ENCODE results near the genes MYL5 and SLC49A3.

GRCh38 chr4:674437-674793, at the start of gene MYL5:
Gene MYL5, plus strand, starts transcription at chr4:674542.
- PRO-cap, result bidirectional peak, plus-strand start at chr4:674569, minus-strand start at chr4:674276

DNA sequence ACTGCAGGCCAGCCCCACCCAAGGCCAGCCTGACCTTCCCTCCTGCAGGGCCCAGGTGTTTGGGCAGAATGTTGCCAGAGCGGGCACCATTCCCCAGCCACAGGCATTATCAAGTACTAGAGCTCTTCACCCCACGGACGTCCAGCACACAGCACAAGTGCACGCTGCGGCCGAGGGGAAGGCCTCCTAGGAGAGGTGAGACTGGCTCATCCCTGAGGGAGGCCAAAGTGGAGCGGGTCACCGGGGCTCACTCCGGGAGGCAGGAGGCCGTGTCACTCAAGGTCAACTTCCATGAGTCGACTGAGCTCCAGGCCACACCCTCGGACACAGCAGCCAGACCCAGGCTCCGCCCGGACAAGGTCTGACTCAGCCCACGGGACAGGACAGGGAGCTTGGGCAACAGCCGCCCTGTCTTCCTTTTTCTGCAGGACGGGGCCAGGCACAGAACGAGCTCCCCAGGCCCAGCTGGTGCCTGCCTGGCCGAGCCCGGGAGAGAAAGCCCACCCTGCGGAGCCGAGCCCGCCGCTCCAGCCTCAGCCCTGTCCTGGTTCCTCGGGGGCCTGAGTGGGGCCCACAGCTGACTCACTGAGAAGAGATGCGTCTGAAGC, 1.8 kb downstream of the SLC49A3 start:
- PRO-cap, result unidirectional peak, plus-strand start at position 418 of the sequence

GRCh38 chr4:688846-689756, at the start of gene SLC49A3:
Gene SLC49A3, minus strand, starts transcription at chr4:689151.
- PRO-cap, result bidirectional peak, plus-strand start at chr4:689437, minus-strand start at chr4:689177

- PRO-cap, result no peak
Measured at GRCh38 chr4:726576-727399, 21.2 kb downstream of the PCGF3 start.

GRCh38 chr4:730351-730768, 24.7 kb downstream of the PCGF3 start:
- PRO-cap, result no peak

DNA sequence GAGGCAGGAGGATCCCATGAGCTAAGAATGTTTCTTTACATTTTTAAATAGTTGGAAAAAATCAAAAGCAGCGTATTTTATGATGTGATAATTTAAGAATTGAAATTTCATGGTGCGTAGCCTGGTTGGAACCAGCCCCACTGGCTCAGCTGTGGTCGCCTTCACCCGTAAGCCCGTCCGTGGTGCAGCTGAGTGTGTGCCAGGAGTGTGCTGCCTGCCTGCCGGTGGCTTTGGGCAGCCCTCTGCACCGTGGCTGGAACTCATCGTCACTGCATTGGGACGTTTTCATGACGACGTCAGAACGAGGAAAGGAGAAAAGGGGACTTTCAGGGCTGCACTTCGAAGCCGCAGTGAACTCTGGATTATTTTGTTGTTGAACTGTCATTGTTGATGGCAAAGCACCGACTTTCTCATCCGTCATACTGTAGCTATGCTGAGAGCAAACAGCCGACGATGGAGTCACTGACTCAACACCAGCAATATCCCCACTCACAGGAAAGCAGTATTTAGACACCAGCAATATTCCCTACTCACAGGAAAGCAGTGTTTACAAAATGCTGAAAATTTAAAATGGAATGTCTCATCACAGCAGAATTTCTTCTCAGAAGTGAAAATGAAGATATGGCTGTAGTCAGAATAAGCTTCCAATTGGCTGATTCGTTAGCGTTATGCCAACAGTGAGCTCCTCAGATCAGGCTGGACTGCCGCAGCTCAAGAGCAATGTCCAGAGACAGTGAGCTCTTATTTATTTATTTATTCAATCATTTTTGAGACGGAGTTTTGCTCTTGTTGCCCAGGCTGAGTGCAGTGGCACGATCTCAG, 35.2 kb downstream of the PCGF3 start:
- PRO-cap, result no peak

DNA sequence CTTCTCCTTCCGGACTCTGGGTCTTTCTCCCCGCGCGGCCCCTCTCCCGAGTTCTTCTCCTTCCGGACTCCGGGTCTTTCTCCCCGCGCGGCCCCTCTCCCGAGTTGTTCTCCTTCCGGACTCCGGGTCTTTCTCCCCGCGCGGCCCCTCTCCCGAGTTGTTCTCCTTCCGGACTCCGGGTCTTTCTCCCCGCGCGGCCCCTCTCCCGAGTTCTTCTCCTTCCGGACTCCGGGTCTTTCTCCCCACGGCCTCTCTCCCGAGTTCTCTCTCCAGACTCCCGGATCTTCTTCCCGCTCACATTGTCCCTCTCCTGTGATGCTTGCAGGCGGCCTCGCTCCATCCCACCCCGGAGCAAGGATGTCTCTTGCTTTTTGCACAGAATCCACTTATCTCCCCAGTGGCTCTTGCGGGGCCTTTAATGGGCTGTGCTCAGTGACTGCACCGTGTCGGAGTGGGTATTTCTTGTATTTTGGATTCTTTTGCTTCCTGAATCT, 54.1 kb downstream of the PCGF3 start:
- PRO-cap, result no peak

DNA sequence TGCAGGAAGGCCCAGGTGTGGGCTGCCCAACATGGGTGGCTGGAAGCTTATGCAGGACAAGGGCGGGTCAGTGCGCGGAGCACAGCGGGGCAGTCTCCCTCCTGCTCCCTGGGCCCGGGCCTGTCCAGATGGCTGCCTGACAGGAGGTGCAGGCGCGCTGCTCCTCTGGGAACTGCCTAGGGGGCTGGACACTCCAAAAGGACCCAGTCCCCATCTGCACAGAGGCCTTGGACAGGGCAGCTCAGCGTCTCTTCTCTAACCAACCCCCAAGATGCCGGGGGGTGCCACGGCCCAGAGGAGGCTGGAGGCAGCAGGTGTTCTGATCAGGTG, 36.4 kb downstream of the CPLX1 start:
- PRO-cap, result no peak

DNA sequence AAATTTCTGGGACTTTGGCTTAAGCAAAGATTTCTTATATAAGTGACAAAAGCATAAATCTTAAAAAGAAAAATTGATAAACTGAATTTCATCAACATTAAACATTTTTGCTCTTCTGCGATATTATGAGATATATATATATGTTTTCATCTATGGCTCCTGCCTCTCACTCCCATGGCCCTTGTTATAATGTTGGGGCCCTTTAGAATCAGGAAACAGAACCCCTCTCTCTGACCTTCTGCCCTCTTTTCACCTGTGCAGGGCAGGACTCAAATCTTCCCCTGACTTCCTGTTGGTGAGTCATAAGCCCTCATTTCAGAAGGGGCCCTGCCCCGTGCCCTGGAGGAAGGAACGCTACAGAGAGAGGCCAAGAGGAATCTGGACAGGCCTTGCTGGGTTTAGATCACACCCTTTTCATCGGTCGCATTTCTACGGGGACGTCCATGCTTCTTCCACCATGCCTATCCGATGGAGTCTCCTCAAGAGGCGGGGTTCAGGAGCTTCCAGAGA, 27.0 kb downstream of the CPLX1 start:
- PRO-cap, result no peak

GRCh38 chr4:904885-905180, 27.3 kb downstream of the GAK start:
- PRO-cap, result no peak

GRCh38 chr4:958811-959844, 14.2 kb downstream of the DGKQ start:
- PRO-cap, result no peak

DNA sequence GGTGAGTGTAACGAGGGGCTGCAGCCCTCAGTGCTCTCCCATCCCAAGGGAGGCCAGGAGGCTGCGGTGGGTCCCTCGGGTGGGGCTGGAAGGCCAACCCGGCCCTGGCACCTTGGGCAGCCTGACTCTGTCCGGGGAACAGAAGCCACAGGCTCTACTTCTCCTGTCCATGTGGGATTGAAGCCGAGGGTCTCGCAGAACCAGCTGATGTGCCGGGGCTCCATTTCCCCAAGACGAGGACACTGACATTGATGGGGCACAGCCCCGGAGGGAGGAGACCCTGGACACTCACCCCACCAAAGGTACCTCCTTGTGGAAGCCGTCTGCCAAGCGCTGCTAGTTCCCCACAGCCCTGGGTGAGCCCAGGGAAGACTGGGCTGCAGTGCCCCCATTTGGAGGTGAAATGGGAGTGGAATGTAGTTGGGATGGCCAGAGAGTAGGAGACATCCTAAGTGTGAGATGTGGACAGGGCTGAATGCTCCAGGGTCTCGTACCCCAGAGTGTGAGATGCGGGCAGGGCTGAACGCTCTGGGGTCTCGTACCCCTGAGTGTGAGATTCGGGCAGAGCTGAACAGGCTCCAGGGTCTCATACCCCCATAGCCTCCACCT, 2.3 kb upstream of the SLC26A1 start:
- PRO-cap, result no peak

DNA sequence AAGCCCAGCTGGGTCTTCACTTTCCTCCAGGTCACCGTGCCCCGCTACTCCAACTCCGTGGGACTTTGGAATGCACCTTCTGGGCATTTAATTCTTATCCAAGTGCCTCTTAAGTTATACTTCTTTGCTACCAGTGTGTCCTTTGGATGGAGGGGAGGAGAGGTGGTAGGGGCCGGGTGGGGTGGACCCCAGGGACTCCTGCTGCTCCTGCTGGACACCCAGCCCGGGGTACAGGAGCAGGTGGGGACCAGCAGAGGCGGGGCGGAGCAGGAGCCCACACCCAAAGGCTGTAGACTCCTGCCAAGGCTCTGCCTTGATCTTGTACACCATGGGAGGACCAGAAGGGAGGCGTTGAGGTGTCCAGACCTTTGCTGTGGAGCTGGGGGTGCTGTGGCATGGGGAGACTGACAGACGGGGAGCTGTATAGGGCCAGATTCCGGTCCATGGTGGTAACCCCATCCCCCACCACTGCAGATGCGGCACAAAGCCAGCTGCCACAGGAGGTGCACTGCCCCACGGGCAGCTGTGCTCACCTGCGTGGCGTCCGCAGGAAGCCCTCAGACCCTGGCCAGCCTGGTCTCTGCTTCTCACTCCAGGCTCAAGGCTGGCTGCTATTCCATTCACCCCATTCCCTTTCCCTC, 4.9 kb upstream of the SLC26A1 start:
- PRO-cap, result no peak

- PRO-cap, result no peak
Measured at GRCh38 chr4:1001040-1001589, 7.9 kb upstream of the SLC26A1 start.

DNA sequence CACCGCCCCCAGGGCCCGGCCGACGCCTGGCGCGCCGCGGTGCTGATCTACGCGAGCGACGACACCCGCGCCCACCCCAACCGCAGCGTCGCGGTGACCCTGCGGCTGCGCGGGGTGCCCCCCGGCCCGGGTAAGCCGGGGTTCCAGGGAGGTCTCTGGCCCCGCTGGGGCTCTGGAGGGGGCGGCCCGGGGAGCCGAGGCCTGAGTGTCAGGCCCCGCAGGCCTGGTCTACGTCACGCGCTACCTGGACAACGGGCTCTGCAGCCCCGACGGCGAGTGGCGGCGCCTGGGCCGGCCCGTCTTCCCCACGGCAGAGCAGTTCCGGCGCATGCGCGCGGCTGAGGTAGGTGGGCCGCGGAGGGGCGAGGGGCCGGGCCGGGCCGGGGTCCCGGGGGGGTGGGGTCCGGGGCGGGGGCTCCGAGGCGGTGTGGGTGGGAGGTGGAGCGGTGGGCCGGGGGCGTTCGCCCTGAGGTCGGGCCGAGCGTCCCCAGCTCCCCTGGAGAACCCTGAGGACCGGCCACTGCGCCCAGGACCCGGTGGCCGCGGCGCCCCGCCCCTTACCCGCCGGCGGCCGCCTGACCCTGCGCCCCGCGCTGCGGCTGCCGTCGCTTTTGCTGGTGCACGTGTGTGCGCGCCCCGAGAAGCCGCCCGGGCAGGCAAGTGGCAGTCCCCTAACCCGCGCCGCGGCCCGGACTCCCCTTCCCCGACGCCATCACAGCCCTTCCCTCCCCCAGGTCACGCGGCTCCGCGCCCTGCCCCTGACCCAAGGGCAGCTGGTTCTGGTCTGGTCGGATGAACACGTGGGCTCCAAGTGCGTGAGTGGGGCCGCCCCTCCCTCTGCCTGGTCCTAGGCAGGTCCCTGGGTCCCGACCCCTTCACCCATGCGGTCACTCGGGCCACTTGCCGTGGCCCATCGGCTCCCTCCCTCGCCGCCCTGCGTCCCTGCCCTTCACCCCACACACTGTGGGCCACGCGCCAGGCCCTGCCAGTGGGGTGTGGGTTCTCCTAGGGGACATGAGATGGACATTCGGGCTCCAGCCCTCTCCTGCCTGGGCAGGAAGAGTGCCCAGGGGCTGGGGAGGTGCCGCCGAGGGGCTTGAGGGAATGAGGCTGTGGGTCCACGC, 8.2 kb upstream of the FGFRL1 start:
- PRO-cap, result no peak

GRCh38 chr4:1010429-1011072, 875 bp upstream of the FGFRL1 start:
- PRO-cap, result no peak

DNA sequence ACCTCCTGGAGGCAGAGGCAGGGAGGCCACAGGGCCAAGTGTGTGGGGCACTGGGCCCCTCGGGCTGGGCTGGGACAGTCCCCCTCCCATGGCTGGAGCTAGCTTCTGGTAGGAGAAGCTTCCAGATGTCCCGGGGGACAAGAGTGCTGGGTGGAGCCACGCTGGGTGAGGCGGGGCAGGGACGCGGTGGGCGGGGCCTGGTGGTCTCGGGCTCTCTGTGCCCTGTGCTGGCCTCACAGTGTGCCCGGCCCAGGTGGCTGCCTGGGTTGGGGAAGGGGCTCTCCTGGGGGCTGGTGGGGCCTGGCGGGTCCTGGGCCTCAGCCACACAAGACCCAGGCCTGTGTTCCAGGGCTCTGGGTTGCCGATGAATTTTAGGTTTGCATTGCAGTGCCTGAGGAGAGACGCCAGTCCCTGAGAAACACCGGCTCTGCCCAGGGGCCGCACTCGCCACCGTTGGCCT, 18.8 kb downstream of the FGFRL1 start:
- PRO-cap, result no peak

- PRO-cap, result no peak
Measured at GRCh38 chr4:1055666-1056314, 44.4 kb downstream of the FGFRL1 start.

GRCh38 chr4:1127947-1128256, 14.5 kb upstream of the RNF212 start:
- PRO-cap, result no peak

DNA sequence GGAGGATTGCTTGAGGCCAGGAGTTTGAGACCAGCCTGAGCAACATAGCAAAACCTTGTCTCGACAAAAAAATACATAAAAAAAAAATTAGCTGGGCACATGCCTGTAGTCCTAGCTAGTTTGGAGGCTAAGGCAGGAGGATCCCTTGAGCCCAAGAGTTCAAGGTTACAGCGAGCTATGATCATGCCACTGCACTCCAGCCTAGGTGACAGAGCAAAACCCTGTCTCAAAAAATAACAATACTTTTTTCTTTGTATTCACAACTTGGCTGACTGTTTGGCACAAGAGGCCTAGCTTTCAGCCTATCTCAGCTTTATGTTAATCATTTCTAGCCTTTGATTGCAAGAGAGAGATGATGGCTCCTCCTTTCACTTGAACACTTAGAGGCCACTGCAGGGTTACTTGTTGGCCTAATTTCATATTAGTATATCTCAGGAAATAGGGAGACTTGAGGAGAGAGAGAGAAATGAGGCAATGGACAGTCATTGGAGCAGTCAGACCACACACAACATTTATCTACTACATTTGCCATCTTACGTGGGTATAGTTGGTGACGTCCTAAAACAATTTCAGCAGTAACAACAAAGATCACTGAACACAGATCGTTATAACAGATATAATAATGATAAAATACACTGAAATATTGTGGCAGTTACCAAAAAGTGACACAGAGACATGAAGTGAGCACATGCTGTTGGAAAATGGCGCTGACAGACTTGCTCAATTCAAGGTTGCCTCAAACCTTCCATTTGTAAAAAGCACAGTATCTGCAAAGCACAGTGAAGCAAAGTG, 13.2 kb downstream of the SPON2 start:
- PRO-cap, result no peak